Frontal cortex (tissue), 2 donors: ENCODE data around the genes PARD3B, EEF1B2, ZDBF2 and MDH1B.

DNA sequence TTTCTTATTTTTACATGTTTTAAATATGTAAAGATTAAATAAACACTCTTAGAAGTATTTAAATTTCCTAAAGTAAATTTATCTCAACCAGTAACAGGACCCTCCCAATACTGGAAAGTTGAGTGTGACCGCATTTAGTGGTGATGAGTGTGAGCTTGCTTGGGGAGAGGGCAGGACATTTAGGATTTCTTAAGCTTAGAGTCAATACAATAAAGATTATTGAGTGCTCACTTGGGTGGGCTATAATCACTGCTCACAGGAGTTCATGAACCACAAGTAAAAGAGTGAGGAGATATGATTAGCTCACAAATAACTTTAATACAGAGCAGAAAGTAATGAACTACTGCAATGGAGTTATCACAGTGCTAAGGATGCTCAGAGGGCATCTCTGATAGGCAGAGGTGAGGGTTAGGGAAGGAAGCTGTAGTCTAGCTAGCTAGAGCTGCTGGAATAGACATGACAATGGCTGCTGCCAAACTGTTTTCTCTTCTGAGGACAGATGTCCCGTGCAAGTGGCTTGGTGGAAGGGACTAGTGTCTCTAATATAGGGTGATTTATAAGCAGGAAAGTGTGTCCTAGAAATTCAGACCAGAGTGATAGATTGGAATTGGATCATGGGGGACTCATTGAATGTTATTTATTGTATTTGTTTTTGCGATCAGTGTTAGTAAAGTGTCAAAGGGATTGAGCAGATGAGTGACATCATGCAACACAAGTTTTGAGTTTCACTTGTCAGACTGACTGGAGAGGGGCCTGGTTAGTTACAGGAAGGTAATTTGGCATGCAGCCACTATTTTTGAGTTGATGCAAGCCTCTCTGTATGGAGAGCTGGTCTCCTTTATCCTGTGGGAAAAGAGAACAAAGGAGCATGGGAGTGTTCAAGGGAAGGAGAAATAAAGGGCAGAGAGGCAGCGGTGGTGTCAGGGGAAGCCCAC lies 1.6 kb downstream of the CTLA4 start:
- RAMPAGE, long total RNA: no peak

GRCh38 chr2:204544859-204545157 lies 467 bp upstream of the PARD3B start:
- RAMPAGE, long total RNA: no peak

- RAMPAGE, long total RNA: no peak
These were observed at the start of gene PARD3B for GRCh38 chr2:204545158-204545563. PARD3B (plus strand) TSS chr2:204545475.

DNA sequence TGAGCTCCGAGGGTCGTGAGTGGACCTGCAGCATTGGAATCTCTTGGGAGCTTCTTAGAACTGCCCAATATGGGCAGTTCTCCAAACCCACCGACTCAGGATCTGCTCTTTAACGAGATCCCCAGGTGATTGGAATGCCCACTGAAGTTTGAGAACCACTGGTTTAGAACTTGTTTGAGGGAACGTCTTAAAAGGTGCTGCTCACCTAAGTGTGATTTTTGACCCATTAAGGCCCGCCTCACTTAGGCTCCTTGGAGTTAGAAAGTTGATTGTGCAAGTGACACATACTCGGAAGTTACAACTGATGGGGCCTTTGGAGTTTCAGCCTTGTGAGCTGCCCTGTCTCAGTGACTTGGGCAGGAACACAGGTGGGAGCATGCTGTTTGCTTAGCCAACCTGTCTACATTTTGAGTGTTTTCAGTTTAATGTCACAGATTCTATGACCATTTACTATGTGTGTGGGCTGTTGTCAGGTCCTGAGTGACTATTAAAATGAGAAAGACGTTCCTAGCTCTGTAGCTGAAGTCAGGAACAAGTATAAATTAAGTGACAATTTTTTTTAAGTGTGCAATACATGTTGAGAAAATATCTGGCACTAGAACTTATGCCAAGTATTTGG lies 1.1 kb downstream of the PARD3B start:
- RAMPAGE, long total RNA: no peak

DNA sequence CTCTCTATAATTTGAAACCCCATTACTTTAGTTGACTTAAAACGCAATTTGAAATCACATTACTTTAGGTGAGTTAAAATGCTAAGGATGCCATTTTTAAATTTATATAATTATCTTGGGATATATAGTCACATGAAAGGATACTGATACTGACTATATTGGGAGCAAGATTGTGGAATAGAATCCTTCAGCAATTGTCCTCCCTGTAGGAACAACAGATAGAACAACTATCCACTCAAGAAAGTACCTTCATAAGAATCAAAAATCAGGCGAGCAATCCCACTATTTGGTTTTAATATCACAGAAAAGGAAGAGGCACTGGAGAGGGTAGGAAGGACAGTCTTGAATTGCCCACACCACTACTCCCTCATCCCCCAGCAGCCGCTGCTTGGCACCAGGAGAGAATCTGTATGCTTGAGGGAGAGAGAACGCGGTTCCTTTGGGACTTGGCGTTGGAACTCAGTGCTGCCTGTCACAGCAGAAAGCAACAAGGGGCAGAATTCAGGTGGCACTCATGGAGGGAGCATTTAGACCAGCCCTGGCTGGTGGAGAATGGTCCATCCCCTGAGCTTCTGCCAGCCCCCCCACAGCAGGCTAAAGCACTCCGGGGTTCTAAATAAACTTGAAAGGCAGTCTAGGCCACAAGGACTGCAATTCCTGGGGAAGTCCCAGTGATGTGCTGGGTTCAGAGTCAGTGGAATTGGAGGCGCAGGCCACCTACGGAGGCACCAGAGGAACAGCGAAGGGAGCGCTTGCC lies 252.7 kb downstream of the PARD3B start:
- RAMPAGE, long total RNA: no peak

- RAMPAGE, long total RNA: no peak
These were observed 314.9 kb downstream of the PARD3B start for GRCh38 chr2:204860126-204860581.

DNA sequence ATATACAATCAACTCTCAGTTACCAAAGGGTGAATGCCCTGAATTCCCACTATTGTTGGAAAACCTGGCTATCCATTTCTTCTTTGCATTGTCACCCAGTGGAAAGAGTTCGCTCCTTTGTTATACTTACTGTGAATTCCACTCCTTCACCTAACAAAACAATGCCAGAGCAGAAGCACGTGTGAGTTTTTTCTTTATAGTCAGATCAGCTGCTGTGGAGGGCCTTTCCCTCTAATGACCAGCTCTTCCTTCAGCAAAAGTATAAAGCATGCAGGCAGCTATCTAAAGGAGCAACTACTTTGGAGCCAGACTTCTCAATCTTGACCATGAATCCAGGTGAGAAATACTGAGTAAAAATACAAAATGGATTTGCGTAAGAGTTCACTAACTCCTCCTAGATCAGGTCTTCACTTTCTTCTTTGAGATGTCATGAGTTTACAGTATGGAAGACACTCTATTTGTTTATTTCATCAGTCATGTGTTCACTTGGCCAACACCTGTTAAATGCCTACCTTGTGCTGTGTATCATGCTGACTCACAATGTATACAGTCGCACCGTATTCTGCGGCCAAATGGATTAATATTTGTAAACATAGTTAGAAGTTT lies 409.0 kb upstream of the NRP2 start:
- RAMPAGE, long total RNA: no peak

DNA sequence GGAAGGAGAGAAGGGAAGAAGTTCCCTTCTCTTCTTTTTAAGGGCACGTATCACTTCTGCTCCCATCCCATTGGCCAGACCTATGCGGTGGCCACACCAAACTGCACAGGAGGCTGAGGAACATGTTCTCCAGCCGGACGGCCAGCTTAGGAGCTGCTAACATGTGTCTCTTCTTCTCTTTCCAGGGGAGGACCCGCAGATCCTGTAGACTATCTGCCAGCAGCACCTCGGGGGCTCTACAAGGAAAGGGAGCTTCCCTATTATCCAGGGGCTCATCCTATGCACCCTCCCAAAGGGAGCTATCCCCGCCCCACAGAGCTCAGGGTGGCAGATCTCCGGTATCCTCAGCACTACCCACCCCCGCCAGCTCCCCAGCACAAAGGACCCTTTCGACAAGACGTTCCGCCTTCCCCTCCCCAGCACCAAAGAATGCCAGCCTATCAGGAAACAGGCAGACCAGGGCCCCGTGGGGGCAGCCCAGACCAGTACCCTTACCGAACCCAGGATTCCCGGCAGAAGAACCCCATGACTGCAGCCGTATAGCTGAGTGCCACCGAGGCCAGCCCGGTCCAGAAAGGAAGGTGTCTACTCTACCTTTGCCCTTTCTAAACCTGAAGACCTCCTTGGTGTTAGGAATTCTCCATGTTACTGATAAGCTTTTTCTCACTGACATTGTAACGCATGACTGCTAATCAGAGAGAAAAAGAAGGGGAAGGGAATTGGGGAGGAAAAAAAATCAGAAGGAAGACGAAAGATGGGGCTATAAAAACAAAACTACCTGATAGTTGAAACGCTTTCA lies 66.8 kb upstream of the NRP2 start:
- RAMPAGE, long total RNA: no peak

DNA sequence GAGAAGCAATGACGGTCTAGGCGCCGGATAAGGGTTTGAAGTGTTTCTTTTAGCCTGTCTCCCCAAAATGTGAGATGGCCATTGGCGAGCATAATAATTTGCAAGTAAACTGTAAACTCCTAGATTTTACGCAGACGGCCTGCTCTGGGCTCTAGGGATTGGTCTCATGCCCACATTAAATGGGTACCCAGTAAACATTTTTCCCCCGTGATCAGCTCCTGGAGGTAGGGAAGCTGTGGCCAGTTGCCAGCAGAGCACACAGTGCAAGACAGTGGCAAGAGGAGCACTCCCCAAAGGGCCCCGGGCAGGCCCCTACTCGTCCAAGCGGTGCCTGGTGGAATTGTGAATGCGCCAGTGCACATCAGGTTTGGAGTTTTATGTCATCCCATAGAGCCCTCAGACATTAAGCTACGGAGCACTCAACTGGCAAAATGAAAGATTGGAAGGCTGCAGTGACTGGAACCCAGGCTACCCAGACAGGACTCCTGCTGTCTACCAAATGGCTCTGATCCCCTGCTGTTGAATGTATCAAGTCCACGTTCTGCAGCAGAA lies 5.0 kb downstream of the NRP2 start:
- RAMPAGE, long total RNA: no peak

- RAMPAGE, long total RNA: no peak
These were observed 30.1 kb downstream of the NRP2 start for GRCh38 chr2:205712339-205712860.

DNA sequence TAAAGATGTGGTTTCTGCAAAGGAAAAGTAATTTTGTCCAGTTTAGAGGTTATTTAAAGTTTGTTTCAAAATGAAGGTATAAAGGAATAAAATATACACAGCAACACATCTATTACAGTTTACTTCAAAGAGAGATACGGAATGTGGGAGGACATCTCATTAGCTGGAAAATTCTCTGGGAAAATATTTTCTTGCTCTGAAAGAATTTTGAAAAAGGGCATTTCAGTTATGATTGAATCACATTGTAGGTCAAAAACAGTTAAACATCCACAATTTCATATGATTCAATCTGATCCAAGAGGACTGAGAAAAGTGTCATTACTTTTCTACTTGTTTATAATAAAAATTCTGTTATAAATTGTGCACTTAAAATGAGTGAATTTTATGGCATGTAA lies 111.3 kb downstream of the INO80D start:
- RAMPAGE, long total RNA: no peak

DNA sequence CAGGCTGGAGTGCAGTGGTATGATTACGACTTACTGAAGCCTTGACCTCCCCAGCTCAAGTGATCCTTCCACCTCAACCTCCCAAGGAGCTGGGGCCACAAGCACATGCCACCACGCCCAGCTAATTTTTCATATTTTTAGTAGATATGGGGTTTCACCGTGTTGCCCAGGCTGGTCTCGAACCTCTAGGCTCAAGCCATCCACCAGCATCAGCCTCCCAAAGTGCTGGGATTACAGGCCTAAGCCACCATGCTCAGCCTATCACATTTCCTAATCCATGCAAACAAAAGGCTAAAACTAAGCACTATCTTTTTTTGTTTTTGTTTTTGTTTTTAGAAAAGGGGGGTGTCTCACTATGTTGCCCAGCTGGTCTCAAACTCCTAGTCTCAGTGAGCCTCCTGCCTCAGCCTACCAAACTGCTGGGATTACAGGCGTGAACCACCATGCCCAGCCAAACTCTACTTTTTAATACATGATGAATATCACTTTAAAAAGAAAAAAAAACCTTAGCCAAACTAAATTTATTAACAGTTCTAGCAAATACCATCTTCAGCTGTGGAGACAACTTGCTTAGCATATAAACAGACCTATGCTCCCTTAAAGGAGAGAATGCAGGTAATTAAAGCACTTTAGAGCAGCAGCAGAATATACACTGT lies 12.3 kb downstream of the INO80D start:
- RAMPAGE, long total RNA: no peak

DNA sequence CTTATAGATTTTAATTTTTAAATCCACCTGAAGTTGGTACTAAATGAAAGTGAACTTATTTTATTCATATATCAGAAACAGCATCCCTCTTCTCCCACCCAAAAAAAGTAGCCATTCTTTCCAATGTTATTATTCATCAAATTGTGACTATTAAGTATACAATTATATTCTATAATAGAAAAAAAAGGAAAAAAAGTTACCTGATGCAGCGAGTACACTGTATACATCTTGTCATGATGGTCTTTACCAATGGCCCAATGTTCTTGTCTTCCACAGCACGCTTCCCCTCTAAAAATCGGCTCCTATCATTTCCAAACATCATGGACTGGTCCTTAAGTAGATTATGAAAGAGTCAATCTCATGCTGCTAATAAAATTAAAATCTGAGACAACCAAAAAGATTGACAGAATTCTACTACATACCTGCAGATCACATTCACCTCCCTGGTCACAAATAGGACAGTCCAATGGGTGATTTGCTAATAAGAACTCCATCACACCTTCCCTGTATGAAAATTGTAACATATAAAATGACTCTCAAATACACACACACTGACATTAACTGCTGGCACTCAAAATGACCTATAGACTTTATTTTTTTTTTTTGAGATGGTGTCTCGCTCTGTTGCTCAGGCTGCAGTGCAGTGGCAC lies 11.8 kb downstream of the NDUFS1 start:
- RAMPAGE, long total RNA: no peak

- RAMPAGE, long total RNA: start-site peak on the plus strand at chr2:206159621-206159681, 687 and 80 reads in 2 replicates; start-site peak on the plus strand at chr2:206159860-206159939, 1,982 and 71 reads in 2 replicates
These were observed at the start of gene EEF1B2 for GRCh38 chr2:206159239-206160348. EEF1B2 (plus strand) TSS chr2:206159895.

- RAMPAGE, long total RNA: no peak
These were observed at the start of gene ZDBF2 for GRCh38 chr2:206274361-206275449. ZDBF2 (plus strand) TSS chr2:206274663.

DNA sequence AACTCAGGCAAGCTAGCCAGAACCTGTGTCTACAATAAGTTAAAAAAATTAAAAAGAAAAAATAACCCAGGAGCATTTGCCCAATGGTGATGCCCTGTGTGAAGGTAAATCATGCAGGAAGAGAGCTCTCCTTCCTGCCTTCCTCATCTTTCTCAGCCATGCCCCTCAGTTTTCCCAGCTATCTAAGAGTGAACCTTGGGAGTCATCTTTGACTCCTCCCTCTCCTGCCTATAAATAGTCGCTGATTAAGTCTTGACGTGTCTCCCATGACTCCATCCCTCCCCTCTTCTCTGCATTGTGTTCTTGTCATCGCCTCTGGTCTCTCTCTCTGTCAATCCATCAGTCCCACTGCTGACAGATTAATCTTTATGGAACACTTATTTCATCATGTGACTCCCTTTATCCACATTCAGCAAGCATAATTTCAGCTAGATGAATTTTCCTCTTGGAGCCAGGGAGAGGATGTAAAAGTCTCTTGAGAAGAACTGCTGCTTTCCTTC lies 9.3 kb downstream of the ADAM23 start:
- RAMPAGE, long total RNA: no peak

DNA sequence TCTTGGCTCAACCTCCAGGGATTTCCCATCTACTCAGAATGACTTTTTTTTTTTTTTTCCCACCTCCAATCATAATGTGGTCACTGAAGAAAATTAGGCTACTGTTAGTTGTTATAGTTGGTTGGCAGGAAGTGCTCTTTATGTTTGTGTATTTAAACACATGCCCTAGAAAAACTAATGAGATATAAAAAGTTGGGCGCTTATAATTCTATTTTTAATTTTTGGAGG lies 16.6 kb downstream of the ADAM23 start:
- RAMPAGE, long total RNA: no peak

- RAMPAGE, long total RNA: no peak
These were observed at the start of gene MDH1B for GRCh38 chr2:206765027-206765722. MDH1B (minus strand) TSS chr2:206765328.

- RAMPAGE, long total RNA: no peak
These were observed 91.3 kb downstream of the KLF7 start for GRCh38 chr2:207074149-207075155.

GRCh38 chr2:207135052-207135813 lies 30.5 kb downstream of the KLF7 start:
- RAMPAGE, long total RNA: no peak